ENCODE measurements around a stretch of chr3.

GRCh38 chr3:150410527-150411104, 2.5 kb downstream of the TSC22D2 start:
- PRO-cap = no peak
- RAMPAGE, long total RNA = no peak

- PRO-cap = no peak
- RAMPAGE, long total RNA = no peak
These were observed 6.3 kb downstream of the TSC22D2 start for GRCh38 chr3:150414222-150414977.

- PRO-cap = no peak
- RAMPAGE, long total RNA = no peak
These were observed 937 bp downstream of the SERP1 start for GRCh38 chr3:150545183-150545934.

- PRO-cap = no peak
- RAMPAGE, long total RNA = no peak
These were observed 25.1 kb upstream of the ERICH6 start for GRCh38 chr3:150728923-150729127.

GRCh38 chr3:150751700-150752388, 11.1 kb downstream of the SIAH2 start:
- PRO-cap = no peak
- RAMPAGE, long total RNA = no peak

DNA sequence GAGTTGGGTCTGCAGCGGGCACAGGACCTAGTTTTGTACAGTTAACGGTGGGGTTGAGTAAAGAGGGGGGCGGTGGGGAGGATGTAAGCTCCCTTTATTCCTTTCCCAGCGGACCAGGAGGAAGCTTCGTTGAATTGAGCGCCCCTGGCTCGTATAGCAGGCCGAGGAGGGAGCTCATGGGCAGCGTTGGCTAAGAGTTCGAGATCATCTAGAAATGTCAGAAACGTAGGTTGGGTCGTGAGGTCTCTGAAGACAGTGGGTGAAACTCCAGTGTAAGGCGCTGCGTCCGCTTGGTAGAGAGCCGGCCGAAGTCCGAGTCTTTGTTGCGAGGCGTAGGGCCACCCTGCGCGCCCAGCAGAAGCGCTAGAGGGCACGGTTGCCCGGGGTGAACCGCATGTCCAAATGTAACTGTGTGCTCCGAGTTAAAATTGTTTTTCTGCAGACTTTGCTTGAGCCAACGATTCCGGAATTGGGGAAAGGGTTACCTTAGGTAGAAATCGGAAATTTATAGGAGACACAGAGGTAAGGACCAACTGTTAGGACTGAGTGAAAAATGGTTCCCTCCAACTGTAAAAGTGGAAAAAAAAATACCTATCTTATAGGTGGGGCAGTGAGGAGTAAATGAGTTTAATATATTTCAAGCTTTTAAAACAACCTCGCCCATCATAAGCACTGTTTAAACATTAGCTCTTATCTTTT, 889 bp upstream of the SIAH2 start:
- PRO-cap = no peak
- RAMPAGE, long total RNA = no peak

- PRO-cap = no peak
- RAMPAGE, long total RNA = no peak
These were observed 287 bp downstream of the MED12L start for GRCh38 chr3:151085858-151086044.

GRCh38 chr3:151155697-151156215, 47.3 kb downstream of the GPR171 start:
- PRO-cap = no peak
- RAMPAGE, long total RNA = no peak

GRCh38 chr3:151248743-151249550, 29.4 kb downstream of the P2RY14 start:
- PRO-cap = no peak
- RAMPAGE, long total RNA = no peak

GRCh38 chr3:151269600-151270073, 8.7 kb downstream of the P2RY14 start:
- PRO-cap = no peak
- RAMPAGE, long total RNA = no peak

DNA sequence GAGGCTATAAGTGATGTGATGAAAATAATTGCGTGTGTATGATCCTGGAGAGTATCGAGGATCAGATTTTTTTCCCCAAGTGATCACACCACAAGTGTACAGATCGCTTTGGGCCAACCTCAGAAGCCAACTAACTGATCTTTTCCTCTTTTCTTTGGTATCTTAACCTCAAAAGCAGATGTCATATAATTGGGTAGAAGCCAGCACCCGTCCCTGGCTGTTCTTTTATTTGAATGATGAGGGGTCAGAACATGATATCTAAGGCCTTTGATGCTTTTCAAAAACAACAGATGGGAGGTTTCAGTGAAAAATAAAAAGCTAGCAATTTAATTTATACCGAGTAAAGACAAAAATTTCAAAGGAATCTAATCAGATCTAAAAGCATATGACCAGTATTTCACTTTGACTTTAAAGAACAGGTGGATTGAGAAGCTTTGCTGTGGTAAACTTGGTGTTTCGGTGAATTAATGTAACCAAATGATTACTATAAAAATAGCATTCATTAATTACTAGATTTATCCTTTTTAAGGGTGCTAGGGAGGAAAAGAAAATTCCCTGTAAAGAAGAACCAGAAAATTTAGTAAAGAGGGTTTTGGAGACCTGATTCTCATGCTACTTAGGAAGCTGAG, 3.1 kb downstream of the P2RY14 start:
- PRO-cap = no peak
- RAMPAGE, long total RNA = no peak

DNA sequence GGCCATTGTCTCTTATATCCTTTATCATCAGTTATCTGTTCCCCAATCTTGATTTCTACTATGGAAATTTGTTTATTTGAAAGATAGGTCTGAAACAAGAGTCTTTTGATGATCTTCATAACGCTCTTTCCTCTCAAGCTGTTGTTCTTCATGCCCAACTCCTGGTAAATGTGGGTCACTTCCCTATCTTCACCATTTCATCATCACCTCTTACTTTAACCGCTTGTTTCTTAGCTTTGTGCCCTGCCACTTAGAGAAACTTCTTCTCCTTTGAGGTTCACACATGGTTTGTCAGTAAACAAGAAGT, 16.8 kb upstream of the P2RY13 start:
- PRO-cap = no peak
- RAMPAGE, long total RNA = no peak

- PRO-cap = no peak
- RAMPAGE, long total RNA = no peak
These were observed 32.8 kb downstream of the AADACL2 start for GRCh38 chr3:151766560-151766953.

DNA sequence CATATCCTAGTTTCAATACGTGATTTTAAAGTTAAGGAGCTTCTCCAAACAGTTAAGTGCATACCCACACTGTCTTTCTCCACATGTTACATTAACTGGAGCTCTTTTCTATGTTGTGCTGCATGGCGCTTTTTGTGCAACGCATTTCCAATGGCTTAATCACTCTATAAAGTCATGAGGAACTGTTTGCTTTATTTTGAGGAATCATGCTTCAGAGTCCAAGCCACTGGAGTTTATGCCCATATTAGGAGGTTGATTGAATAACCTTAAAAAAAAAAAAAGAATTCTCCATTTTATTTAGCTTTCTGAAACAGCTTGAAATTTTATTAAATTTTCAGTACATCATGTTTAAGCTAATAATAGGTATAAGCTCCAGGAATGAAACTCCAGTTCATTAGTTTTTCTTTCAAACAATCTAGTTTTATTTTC, 109.4 kb upstream of the MBNL1 start:
- PRO-cap = no peak
- RAMPAGE, long total RNA = no peak

DNA sequence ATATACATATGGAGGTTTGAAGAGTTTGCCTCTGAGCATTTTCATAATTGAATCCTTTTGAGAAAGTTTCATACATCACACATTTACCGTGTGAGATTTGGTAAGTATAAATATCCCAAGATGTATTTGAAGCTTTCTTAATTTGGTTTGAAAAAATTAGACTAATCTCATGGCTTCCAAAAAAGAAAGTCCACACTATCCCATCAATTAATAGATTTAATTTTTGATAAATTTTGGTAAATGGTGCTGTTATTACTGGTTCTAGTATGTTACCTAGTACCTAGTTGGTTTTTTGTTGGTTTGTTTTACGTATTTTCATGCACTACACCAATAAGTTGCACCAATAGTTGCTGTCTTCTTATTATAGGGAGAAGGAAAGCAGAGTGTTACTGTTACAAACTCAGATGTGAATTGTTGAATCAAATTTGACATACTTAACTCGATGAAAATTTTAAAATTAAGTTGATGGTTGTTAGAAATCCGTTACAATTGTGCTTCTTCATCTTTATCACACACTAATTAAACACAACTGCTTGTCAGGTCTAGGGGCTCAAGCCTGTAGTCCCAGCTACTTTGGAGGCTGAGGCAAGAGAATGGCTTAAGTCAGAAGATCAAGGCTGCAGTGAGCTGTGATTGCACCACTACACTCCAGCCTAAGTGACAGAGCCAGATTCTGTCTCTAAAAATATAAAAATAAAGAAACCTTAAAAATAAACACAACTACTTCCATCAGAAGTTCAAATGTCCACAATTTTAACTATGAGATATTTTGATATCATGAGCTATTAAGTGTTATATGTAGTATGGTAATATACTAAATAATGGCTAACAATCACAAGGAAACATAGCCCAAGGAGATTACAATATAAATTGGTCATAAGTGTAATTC, 23.1 kb upstream of the MBNL1 start:
- PRO-cap = no peak
- RAMPAGE, long total RNA = no peak

DNA sequence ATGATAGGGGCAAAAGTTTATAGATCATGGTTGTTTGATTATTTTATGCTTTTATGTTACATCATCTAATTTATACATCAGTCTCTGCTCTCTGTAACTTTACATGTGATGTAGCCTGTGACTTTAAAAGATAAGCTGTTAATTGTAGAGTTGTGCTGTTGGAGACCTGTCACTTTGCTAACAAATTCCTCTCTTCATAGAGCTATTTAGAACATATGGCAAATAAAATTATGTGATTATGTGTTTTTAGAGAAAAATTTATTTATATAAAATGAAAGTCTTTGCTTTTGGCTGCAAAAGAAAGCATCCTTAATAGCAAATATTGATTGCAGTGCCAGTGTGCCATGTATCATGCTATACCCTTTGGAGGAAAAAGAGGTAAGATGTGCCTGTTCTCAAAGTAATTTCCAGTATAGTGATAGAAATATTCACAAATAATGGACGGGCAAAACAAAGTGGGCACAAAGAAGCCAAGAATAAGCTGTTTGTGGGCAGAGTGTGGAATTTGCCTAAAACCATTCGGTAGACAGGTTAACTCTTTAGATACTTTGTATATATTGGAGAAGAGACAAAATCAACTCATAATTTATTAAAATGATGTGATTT, 11.2 kb downstream of the MBNL1 start:
- PRO-cap = no peak
- RAMPAGE, long total RNA = no peak

DNA sequence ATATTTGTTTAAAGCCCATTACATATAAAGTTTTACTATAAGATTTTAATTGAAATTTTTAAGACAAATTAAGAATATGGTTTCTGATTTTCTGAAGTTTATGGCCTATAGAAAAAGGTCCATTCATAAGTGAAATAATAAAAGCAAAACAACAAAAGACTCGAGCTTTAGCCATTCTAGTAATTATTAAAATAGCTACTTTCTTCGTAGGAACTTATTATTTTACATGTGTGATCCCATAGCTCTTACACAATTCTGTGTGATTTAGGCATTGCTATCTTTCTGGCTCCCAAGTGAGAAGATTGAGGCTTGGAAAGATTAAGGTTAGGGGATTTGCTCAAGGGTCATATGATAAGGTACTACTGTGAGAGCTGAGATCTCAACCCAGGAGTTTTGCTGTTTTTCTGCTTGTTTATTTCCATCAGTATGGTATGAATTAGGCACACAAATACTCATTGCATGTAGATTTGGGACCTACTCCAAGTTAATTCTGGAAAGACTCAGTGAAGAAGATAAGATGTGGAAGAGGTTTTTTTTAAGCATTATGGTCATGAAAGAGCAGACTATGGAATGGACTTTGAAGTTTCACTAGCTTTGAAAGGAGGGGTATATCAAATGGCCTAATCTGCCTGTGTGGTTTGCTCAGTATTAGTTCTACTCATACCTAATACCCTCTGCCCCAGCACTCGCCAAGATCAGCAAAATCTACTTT, 12.3 kb downstream of the MBNL1 start:
- PRO-cap = no peak
- RAMPAGE, long total RNA = no peak

- PRO-cap = no peak
- RAMPAGE, long total RNA = no peak
These were observed 39.4 kb downstream of the MBNL1 start for GRCh38 chr3:152307913-152308803.

GRCh38 chr3:152428230-152428977, 159.7 kb downstream of the MBNL1 start:
- PRO-cap = no peak
- RAMPAGE, long total RNA = no peak

DNA sequence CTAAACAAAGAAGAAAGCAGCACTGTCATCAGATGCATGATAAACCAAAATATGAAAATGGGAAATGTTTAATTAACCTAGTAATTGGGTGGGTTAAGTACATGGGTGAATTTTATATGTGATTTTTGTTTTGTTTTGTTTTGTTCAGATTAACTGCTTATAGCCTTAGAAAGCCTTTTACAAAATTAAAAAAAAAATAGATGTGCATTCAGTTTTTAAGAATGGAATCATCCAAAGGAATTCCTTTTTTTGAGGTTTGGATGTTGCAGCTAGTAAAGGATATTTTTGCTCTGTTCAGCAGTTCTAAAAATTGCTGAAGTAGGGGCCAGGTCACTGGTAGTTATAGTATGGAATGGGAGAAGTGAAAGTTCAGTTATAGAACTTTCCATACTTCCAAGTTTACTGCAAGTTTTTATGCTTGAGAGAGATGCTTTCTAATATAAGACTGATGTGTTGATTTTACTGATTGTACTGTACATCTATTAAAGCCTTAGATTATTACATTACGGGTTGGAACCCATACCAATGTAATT, 194.8 kb downstream of the MBNL1 start:
- PRO-cap = no peak
- RAMPAGE, long total RNA = no peak

Measured in Karpas-422 (cell line).